Hair follicular keratinocyte (primary cell): ENCODE measurements around a stretch of chr3.

GRCh38 chr3:64954835-64955324 lies 267.1 kb upstream of the ADAMTS9 start:
- RAMPAGE, long total RNA, result no peak

DNA sequence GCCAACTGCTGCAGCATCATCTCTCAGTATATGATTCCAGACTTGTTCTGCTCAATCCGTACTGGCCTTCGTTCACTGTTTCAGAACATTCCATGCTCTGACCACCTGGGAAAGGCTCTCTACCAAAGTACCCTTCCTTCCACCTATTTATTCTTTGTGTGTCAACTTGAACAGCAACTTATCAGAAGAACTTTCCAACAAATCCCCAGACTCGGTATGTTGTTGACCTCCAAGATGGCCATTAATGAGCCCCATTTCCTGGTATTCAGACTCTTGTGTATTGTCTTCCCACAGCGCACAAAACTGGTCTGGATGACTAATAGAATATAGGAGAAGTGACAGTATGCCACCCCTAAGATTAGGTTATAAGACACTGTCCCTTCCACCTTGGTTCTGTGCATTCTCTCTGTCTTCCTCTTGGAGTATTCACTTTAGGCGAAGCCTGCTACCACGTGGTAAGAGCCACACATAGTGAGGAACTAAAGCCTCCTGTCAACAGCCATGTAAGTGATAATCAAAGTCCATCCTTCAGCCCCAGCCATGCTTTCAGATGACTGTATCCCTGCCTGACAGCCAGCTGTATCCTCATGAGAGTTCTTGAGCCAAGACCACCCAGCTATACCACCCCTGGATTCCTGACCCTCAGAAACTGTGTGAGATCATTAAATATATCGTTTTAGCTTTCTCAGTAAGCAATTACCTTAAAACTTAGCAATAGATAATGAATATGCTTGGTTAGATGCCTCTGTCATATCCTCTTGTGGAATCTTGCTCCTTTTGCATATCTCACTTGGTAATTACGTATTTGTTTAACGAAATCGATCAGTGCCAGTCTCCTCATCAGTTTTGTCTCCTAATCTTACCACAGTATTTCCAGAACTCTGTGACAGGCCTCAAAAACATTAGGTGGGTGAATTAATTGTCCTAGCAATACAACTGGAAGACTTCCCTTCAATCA lies 481.6 kb downstream of the MAGI1 start:
- RAMPAGE, long total RNA, result no peak

DNA sequence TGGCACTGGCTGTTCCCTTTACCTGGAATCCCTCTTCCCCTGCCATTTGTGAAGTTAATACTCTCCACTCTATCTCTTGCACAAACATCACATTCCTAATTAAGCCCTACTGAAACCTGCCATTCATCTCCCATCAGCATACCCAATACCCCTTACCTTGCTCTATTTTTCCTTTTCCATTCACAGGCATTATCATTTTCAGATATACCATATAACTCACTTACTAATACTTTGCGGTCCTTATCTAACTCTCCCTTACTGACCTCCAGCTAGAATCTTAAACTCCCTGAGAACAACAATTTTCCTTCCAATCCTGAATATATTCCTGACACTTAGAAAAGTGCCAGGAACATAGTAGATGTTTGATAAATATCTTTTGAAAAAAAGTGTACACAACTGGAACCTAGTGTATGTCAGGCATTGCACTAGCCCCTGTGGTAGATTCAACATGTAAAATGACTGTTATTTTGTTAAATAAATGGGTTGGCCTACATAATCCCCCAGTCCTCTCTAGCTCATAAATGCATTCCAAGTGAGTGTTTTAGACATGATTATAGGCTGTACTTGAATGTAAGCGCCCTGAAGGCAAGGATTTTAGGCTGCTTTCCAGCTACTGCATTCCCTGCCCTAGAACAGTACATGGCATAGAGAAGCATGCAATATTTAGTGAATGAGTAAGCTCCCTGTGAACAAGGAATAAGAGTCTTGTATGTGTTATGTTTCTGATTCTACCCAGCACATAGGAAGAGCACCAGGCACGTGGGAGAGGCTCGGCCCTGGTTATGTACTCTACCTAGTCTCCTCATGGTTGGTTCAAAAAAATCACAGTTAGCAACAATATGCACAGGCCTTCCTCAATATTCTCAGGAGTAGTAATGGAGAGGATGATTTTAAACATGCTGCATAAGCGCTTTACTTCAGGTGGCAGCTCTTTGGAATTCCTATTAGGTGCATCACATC lies 456.9 kb downstream of the MAGI1 start:
- RAMPAGE, long total RNA, result no peak

DNA sequence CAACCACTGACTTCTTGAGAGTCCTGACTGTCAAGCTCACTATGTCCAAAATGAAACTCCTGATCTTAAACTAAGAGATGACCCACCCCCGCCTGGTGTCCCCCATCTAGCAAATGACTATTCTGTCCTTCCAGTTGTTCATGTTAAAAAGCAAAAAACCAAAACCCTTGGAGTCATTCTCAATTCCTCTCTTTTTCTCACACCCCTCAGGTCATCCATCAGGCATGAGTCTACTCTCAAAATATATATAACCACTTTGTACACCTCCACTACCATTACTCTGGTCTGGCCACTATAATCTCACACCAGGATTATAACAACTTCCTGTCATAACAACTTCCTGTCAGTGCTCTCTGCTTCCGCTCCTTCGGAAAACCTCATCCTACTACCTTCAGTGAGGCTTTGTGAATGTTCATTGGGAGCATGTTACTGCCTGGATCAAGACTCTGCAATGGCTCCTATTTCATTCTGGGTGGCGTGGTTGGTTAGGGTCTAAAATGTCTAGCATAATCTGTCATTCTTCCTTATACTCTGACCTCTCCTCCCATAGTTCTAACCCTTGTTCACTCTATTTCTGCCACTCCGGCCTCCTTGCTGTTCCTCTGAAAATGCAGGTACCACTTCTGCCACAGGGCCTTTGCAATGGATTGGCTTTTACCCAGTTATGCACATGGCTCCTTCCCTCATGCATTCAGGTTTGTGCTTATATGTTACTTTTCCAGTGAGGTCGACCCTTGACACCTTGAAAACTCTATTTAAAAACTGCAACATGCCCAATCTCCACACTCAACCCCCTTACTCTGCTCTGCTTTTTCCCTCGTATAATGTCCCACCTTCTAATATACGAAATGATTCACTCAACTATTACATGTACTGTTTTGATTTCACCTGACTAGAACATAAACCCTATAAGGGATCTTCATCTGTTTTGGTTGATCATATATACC lies 447.3 kb downstream of the MAGI1 start:
- RAMPAGE, long total RNA, result no peak

DNA sequence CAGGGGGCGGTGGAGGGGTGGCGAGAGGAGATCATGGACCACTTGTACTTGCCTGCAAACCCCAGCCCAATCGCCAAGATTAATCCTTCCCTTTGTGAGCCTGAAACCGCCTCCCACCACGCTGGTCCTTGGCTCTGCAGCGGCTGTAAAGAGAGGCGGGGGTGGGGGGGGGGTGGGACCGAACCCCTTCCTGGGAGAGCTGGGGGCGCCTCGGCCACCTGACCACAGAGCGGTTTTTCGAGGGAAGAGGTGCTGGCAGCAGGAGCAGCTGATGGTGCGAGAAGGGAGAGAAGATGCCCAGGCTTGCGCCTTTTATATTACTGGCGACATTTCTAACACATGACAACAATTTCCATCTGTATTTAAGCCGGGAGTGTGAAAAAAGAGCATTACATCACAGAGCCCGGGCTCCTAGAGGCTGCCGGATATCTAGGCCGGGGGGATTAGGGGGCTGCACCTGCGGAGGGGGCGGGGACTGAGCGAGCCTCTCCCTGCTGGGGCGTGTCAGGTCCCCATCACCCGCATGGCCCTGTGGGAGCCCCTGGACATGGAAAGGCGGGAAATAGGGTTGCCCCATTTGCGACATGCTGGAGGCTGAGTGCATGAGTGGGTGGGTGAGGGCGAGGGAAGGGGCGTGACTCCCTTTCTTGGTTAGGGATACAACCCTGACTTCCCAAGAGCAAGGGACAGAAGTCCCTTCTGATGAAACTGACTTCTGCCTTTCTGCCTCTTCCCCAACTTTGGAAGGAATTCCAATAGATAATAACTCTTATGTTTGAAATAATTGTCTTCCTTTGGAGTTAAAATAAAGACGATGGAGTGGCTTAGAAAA lies 440.7 kb downstream of the MAGI1 start:
- RAMPAGE, long total RNA, result no peak

- RAMPAGE, long total RNA, result no peak
Measured at GRCh38 chr3:65619111-65619812, 419.5 kb downstream of the MAGI1 start.

DNA sequence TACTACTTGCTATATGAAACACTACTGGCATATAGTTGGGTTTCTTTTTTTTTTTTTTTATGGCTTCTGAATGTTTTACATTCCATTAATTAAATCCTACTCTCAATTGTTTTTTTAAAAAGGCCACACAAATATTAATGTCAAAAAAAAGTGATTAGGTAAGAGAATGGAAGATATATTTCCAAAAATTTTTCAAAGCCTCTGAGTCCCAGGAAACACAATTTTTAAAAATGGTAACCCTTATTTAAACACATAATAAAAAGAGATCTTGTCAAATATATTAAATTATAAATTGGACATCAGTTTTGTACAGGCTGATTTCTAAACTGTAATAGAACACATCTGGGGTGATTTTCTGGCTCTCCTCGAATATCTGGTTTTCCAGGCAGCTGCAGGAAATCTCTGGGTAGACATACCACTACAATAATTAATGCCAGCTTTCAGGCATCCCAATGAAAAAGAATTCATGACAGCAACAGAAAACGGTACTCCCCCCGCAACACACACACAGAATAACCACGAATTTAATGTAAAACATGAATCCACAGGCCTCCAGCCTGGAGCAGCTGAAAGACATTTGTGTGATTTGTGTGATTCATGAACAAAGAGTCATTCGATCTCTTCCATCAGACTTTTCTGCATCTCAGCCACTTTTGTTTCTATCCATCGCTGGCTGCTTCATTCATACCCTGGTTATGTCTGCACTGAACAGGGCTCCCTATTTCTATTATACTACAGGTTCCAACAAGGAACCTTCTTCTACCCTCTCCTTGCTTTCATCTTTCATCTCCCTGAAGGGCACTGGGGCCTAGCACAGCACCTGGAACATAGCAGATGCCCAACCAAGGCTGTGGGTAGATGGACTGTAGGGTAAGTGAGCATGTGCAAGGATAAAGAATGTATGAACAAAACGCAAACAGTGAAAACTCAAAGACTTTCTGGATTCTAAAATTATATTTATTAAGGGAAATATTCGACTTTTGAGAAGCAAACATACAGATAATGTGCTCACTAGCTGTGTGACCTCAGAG lies 262.2 kb downstream of the MAGI1 start:
- RAMPAGE, long total RNA, result no peak

GRCh38 chr3:65810969-65811668 lies 227.6 kb downstream of the MAGI1 start:
- RAMPAGE, long total RNA, result no peak

- RAMPAGE, long total RNA, result no peak
Measured at GRCh38 chr3:65845581-65846374, 192.9 kb downstream of the MAGI1 start.

DNA sequence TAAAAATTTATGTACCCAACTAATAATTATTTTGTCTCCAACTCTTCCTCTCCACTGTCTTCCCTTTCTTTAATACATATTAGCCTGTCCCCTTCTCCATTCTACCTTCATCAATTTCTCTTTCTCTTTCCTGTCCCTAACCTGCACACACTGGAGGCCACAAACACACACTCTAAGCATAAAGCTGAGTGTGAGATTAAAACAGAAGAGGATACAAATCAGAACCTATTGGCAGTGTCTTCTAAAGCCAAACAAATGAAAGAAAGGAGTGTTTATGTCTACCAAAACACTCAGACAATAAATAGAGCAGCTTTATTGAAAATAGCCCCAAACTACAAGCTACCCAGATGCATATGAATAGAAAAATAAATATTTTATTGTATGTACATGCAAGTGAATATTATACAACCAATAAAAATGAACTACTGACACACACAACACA lies 166.4 kb downstream of the MAGI1 start:
- RAMPAGE, long total RNA, result no peak

DNA sequence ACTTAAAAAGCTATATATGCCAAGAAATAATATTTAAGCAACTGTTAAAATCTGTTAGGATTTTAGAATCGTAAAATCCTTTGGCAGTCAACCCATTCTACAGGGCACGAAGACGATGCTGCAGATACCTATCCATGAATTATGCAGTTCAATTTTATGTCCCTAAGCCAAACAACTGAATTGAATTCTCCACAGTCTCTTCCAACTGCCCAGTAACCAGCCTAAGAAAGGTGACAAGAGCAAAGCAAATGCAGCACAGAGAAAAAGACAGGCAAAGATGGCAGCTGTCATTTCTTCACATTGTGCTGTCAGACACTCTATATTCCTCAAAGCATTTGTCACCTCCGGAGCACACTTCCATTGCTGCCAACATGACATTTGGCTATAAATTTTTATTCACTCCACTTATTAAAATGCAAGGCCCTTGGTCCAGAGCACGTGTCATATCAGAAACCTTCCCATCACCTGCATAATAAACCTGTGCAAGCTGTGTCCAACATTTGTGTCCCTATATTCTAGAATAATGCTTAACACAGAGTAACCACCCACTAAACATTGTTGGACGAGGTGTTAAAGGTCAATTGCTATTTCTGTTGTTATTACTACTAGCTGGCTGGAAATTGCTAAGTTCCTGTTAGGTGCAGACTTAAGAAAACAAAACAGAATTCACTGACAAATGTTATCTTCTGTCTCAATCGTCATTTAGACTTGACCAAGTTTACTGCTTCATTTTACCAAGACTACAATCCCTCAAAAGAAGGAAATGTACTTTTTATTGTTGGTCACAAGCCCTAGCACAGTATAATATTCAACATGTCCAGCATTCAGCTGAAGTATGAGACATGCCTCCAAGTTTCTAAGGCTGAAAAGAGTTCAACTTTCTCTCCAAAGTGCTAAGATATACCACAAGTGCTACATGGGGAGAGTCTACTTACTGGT lies 89.7 kb downstream of the MAGI1 start:
- RAMPAGE, long total RNA, result no peak

DNA sequence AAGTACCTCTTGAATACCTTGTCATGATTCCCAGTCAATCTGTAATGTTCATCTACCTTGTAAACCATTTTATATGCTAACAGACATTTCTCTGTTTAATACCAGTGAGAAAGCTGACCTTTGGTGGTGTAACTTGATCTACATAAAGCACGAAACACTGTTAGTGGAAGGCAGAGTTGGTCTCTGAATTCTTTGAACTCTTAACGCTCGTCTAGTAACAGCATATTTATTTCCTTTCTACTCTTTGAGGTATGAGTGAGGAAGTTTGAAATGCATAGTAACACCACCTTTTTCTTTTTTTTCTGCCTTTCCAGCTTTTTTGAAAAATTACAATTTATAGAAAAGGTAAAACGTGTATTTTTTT lies 59.6 kb downstream of the SLC25A26 start:
- RAMPAGE, long total RNA, result no peak

DNA sequence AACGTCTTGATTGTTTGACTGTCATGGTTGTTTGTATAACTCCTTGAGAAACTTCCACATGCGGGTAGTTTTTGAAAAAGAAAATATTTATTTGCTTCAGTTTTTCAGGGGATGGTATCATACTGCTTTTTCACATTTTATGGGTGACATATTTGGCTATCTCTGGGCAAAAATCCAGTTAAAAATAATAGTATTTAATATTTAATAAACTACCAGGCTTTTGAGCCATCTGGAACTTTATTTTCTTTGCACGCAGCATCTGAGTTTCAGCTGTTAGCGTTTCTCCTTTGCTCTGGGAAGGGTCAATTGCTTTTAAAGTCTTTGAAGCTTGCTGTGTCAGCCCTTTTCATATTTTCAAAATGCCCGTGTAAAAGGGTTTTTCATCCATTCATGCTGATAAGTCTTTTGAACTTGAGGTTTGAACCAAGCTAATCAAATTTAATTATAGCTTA lies 79.0 kb downstream of the SLC25A26 start:
- RAMPAGE, long total RNA, result no peak

GRCh38 chr3:66382957-66383304 lies 117.9 kb downstream of the LRIG1 start:
- RAMPAGE, long total RNA, result no peak

DNA sequence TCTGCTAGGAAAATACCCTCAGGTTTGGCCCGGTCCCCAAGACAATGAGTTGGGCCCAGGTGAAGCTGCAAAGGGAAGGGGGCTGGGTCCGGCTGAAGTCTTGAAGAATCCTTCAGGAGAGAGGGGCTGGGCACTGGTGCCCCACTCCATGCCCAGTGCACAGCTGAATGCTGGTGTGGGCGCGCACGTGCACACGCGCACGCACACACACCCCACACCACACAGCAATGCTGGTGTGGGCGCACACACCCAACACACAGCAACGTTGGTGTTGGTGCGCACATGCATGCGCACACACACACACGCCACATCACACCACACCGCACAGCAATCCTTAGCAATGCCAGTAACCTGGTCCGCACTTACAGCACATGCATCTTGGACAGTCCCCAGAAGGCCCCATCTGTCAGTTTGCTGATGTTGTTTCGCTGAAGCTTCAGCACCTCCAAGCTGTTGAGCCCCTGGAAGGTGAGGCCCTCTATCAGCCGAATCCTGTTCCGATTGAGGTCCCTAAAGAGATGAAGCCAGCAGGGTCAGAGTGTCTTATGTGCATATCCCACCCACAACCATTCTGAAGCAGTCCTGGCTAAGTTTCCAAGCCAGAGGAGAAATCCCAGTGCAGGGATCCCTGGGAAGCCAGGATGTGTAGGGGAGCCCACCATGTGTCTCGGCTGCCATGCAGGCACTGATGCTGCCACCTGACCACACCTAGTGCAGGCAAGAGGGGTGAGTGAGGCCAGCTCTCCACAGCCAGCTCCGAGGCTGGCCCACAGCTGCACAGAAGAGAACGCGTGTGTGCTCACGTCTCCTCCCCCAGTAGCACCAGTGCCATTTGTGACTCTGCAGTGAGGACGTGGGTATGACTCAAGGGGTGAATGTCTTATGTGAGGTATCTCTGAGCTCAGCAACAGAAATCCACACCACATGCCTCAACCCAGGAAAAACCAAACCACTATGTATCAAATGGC lies 88.0 kb downstream of the LRIG1 start:
- RAMPAGE, long total RNA, result no peak

GRCh38 chr3:66441989-66442757 lies 58.6 kb downstream of the LRIG1 start:
- RAMPAGE, long total RNA, result no peak

GRCh38 chr3:66473678-66474263 lies 27.1 kb downstream of the LRIG1 start:
- RAMPAGE, long total RNA, result no peak

DNA sequence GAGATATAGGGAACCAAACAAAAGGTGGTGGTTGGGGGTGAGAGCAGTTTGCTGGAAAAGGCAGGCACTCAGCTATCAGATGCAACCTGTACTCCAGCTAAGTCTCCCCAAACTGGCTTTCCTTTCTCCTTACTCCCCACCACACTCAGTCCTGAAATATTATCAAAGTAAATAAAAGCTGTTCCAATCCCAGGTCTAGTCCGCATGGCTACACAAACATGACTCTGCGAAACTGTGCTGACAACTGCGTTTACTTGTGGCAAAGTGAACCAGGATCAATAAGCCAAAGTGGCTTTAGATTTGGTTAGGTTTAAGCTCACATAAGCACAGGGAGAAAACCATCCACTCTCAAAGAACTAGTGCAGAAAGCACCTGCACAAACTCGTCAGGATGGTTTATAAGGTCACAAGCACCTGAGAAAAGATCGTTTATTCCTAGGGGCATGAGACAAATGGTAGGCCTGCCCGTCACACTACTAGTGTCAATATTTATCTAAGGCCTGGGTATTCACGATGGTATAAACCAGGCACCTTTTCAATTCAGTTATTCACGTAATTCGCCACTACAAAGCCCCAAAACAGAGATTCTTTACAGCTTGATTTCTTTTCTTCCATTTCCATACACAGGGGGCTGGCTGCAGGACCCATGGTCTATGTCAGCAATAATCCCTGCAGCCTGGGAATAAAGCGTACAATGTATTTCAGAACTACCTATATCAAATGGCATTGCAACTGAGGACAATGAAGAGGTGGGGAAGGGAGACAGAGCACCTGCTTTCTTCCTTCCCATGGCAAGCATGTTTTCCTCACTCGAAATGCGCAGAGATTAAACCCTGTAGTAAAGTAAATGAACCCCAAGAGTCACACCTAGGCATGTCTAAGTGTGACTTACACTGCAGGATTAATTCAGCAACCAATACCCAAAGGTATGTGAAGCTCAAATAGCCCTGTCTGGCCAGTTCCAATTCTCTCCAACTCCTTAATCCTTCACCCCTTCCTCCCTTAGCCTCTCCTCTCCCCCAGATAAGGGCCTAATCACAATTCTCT lies 25.1 kb downstream of the LRIG1 start:
- RAMPAGE, long total RNA, result no peak

- RAMPAGE, long total RNA, result no peak
Measured at GRCh38 chr3:66492292-66492927, 8.4 kb downstream of the LRIG1 start.

GRCh38 chr3:66588111-66588568 lies 87.3 kb upstream of the LRIG1 start:
- RAMPAGE, long total RNA, result no peak